ENCODE results near the gene TFRC.

- PRO-cap: no peak
- RAMPAGE, long total RNA, 4 experiments: no peak in any of the 4 experiments
Observed at GRCh38 chr3:195891401-195892016, 16.8 kb downstream of the TNK2 start.

DNA sequence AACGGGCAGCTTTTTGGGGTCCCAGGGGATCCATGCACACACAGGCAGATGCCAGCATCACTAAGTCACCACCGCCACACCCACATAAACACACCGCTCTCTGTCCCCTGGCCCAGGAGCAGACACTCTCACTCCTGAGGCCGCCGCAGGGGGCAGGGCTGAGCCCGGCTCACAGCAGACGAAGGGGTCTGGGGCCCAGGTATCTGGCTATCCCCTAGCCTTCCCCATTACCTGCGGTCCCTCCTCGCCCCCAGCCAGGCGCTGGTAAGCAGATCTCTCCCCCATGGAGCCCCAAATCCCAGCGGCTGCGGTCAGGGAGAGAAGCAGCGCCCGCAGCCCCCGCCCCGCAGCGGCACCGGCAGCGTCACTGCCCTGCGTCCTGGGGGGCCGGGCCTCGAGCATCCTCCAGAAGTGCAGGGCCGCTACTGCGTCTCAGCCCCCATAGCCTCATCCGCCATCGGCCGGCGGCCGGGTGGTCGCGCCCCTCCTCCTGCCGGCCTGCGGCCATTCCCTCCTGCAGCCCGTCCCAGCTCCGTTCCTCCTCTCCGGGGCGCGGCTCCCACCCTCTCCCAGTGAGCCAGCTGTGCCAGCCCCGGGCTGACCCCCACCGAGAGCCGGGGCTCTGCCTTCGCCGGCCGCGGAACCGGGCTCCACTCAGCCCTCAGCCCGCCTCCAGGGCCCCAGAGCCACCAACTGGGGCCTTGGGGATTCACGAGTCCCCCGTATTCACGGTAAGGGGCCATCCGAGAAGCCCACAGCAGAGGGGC is 13.2 kb downstream of the TNK2 start:
- PRO-cap: unidirectional peak, plus-strand start at position 408 of the sequence
- RAMPAGE, long total RNA, 4 experiments: no peak in any of the 4 experiments

DNA sequence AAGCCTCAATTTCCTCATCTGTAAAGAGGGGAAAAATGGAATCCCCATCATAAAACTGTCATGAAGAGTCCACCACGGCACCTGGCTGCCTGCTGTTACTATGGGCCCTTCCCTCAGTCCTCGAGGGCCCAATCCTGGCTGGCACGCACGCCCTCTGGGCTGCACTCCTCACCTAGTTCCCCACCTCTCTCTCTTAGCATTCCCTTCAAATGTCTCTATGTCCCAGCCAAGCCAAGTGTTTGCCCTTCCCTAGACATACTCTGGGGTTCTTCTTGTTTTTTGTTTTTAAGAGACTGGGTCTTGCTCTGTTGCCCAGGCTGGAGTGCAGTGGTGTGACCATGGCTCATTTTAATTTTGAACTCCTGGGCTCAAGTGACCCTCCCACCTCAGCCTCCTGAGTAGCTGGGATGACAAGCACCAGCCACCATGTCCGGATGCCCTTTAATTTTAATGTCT is 10.0 kb downstream of the TNK2 start:
- PRO-cap: no peak
- RAMPAGE, long total RNA, 4 experiments: no peak in any of the 4 experiments

- PRO-cap: no peak
- RAMPAGE, long total RNA, 4 experiments: no peak in any of the 4 experiments
Observed at GRCh38 chr3:195906729-195907599, 1.4 kb downstream of the TNK2 start.

- PRO-cap: no peak
- RAMPAGE, long total RNA, 4 experiments: no peak in any of the 4 experiments
Observed at GRCh38 chr3:195911289-195911725, 3.0 kb upstream of the TNK2 start.

DNA sequence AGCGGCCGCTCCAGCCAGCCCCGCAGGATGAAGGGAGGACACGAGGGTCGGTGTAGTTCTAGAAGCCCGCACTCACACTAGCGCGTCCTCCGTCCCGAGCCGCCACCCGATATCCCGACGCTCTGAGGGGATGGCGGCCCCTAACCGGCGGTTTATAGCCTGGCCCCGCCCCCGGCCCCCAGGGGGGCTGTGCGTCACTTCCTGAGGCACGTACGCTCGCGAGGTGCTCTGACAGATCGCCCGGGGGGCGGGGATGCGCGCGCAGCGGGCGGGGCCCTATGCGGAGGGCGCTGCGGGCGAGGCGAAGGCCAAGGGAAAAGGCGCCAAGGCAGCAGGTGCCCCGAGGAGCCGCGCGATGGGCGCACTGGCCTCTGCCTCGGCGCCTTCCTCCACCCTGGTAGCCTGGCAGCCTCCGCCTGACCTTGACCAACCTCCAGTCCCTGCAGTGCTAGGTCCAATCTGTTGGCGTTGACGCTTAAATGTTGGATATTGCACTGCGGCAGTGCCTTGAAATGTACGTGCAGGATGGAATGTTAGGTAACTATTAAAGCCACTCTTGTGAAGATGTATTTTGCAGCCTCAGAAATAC is at the start of gene TFRC:
Gene TFRC (minus strand): TSS at position 124 of the 589 bp plus-strand sequence.
- PRO-cap: bidirectional peak, plus-strand start at position 281 of the sequence, minus-strand start at position 124 of the sequence
- RAMPAGE, long total RNA, 4 experiments: start-site peak on the minus strand in 3 of 4 experiments, centred at positions 123 to 148 of the sequence, 78 to 419 reads per replicate

DNA sequence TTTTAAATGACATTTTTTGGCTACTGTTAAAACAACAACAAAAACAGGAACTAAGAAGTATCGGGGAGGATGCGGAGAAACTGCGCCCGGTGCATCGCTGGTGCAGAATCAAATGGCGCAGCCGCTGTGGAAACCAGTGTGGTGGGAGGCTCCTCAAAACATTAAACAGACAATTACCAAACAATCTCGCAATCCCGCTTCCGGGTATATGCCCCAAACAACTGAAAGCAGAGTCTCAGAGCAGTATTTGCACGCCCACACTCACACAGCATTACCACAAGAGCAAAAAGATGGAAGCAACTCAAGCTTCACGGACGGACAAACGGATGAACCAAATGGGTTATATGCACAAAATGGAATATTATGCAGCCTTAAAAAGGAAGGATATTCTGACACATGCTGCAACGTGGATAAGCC is 40.3 kb downstream of the ZDHHC19 start:
- PRO-cap: no peak
- RAMPAGE, long total RNA, 4 experiments: no peak in any of the 4 experiments

- PRO-cap: no peak
- RAMPAGE, long total RNA, 4 experiments: no peak in any of the 4 experiments
Observed at GRCh38 chr3:196378091-196378756, 40.0 kb upstream of the TM4SF19 start.

GRCh38 chr3:196611692-196612644 is 27.5 kb upstream of the NRROS start:
- PRO-cap: bidirectional peak, plus-strand start at chr3:196612269, minus-strand start at chr3:196611969
- RAMPAGE, long total RNA, 4 experiments: no peak in any of the 4 experiments

DNA sequence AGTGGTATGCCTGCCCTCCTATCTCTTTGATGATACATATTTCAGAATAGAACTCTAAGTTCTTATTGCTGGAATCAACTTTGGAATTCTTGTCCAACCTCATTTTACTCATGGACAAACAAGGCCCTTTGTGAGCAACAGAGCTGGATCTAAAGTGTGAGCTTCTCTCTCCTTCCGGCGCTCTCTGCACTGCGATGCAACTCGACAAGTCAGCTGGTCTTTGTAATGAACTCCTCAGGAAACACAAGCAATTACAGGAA is 20.3 kb upstream of the NRROS start:
- PRO-cap: bidirectional peak, plus-strand start at position 187 of the sequence, minus-strand start at position 196 of the sequence
- RAMPAGE, long total RNA, 4 experiments: no peak in any of the 4 experiments

- PRO-cap: no peak
- RAMPAGE, long total RNA, 4 experiments: no peak in any of the 4 experiments
Observed at GRCh38 chr3:196631643-196631906, 7.9 kb upstream of the NRROS start.

DNA sequence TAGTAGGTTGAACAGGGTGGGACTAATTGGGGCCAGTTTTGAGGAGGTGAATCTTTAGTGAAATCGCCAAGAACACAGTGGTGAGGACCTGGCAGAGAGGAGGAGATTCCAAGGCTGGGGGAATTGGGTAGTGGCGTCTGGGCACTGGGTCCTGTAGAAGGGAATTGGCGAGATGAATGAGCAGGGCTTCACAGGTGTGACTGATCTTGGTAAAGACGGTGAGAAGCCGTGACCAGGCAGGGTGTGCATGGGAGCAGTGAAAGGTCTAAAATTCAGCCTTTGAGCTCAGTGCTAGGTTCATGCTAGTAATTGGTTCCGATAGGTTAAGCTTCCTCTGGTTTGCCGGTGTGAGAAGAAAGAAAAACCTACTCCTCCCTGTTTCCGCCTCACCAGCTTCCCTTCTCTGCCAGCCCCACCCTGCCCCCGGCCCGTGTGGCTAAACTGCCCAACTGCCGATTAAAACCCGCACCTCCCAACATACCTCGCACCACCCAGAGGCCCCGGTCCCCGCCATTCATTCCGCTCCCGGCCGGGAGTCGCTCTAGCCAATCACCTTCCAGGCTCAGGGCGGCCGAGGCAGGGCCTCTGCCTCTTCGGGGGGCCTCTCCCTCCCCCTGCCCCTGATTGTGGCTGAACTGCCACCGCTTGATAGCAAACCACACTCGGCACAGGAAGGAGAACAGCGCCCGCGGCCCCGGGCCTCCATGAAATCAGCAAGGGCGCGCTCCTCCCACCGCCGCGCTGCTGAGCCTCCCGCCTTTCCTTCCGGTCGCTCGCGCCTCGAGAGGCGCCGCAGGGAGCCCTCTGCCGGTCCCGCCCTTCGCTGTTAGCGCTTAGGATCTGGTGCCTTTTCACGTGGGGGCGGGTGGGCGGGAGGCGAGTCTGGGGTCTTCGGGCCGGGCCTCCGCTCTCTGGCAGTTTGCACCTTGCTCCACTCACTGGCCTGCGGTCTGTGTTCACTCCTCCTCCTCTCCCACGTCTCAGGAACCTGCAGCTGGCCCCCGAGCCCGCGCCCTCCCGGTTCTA is 7.3 kb upstream of the NRROS start:
- PRO-cap: bidirectional peak, plus-strand start at position 485 of the sequence, minus-strand start at position 451 of the sequence; bidirectional peak, plus-strand start at position 651 of the sequence, minus-strand start at position 712 of the sequence; bidirectional peak, plus-strand start outside the sequence, minus-strand start at position 954 of the sequence
- RAMPAGE, long total RNA, 4 experiments: start-site peak on the minus strand in 2 of 4 experiments, centred at positions 724 to 729 of the sequence, 7 to 13 reads per replicate

- PRO-cap: no peak
- RAMPAGE, long total RNA, 4 experiments: no peak in any of the 4 experiments
Observed at GRCh38 chr3:196670347-196670936, 30.9 kb downstream of the NRROS start.

DNA sequence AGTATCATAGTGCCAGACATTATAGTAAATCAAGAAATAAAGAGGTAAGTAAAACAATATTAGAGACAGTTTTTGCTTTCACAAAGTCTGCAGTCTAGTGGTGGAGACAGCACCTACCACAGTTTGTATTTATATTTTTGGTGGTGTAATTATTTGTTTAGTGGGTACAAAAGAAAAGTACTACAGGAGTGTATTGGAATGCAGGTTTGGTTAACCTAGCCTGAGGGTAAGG is 36.1 kb downstream of the NCBP2 start:
- PRO-cap: no peak
- RAMPAGE, long total RNA, 4 experiments: no peak in any of the 4 experiments

DNA sequence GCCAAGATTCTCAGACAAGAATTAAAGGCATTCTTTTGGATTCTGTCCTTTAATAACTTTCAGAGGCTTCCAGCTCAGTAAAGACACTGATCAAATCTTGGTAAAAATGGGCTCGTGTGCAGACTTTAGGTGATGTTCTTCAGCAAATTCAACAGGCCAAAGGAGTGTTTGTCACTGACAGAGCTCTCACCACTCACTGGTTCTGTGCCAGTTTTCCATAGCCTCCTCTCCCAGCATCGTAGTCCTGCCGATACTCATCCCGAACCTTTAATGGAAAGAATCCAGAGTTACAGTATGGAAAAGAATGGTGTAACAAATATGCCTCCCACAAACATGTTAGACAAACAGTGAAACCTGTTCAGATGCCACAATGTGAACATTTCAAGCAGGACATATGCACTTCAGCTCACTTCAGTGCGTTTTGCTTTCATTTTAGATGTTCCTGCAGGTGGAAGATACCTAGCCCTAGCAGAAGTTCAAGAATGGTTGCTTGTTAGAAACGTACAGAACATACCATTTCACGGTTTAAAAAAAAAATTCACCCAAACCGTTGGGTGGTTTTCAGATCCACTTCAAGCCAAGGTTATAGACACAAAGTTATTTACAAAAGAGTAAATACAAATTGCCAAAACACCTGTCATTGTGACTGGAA is 5.4 kb downstream of the NCBP2 start:
- PRO-cap: no peak
- RAMPAGE, long total RNA, 4 experiments: no peak in any of the 4 experiments

DNA sequence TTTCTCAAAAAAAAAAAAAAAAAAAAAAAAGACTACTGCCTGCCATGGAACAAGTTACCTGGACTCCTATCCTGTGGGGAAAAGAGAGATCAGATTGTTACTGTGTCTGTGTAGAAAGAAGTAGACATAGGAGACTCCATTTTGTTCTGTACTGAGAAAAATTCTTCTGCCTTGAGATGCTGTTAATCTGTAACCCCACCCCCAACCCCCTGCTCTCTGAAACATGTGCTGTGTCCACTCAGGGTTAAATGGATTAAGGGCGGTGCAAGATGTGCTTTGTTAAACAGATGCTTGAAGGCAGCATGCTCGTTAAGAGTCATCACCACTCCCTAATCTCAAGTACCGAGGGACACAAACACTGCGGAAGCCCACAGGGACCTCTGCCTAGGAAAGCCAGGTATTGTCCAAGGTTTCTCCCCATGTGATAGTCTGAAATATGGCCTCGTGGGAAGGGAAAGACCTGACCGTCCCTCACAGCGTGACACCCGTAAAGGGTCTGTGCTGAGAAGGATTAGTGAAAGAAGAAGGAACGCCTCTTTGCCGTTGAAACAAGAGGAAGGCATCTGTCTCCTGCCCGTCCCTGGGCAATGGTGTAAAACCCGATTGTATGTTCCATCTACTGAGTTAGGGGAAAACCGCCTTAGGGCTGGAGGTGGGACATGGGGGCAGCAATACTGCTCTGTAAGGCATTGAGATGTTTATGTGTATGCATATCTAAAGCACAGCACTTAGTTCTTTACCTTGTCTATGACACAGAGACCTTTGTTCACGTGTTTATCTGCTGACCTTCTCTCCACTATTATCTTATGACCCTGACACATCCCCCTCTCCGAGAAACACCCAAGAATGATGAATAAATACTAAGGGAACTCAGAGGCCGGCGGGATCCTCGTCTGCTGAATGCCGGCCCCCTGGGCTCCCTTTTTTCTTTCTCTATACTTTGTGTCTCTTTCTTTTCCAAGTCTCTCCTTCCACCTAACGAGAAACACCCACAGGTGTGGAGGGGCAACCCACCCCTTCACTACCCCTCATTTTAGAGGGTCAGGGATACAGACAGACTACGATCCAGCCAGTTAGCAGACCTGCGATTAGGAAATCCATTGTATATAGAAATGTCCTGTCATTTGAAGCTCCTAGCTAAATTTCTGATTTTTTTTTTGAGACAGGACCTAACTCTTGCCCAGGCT is 1.9 kb downstream of the NCBP2AS2 start:
- PRO-cap: no peak
- RAMPAGE, long total RNA, 4 experiments: no peak in any of the 4 experiments

GRCh38 chr3:197004228-197004541 is 25.4 kb downstream of the MELTF start:
- PRO-cap: no peak
- RAMPAGE, long total RNA, 4 experiments: no peak in any of the 4 experiments

DNA sequence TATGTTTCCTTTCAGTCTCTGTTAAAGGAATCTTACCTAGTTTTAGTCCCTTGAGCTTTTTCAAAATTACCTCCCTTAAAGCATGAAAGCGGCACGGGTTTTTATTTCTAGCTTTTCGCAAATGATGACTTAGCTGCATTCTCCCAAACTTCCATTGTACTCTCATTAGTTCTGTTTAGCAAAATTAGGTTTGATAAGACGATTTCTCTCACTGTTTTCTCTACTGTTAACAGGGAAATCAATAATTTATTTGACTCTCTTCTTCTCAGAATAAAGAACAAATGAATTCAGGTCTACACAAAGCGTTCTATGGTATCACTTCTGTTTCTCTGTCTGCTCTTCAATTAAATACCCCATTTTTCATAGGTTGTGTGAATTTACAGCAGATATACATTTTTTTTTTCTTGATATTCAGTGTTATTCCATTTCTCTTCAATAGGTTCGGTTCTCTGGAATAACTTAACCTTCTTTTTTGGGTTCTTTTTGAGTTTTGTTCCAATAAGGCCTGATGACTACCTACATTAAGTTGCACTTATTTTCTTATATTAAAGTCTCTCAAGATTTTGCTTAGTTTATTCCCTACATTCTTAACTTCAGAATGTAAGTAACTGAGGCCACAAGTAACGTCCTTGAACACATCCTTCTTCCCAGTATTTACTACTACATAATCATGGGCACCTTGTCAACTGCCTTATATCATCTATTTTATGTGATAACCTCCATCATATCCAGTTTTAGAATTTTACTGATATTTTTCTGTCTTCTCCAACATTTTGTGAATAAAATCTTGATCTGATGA is 44.0 kb upstream of the MELTF start:
- PRO-cap: no peak
- RAMPAGE, long total RNA, 4 experiments: no peak in any of the 4 experiments

DNA sequence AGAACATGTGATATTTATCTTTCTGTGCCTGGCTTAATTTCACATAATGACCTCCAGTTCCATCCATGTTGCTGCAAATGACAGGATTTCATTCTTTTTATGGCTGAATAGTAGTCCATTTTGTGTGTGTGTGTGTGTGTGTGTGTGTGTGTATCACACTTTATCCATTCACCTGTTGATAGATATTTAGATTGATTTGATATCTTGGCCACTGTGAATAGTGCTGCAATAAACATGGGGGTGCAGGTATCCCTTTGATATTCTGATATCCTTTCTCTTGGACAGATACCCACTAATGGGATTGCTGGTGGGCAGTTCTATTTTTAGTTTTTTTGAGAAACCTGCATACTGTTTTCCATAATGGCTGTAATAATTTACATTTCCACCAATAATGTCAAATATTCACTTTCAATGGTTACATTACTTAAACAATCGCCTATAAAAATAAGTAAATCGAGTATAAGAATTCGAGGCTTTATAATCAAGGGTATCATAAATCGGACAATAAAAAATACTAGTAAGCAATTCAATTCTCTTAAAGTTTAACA is 18.1 kb downstream of the DLG1 start:
- PRO-cap: no peak
- RAMPAGE, long total RNA, 4 experiments: start-site peak on the minus strand in 1 of 4 experiments, centred at position 295 of the sequence, 6 reads per replicate

- PRO-cap: no peak
- RAMPAGE, long total RNA, 4 experiments: no peak in any of the 4 experiments
Observed at GRCh38 chr3:197311065-197311264, 12.6 kb upstream of the DLG1 start.